Vein endothelial cell (primary cell): ENCODE measurements around the genes FAM120B and PSMB1.

GRCh38 chr6:169832147-169832962 is 80.9 kb downstream of the ERMARD start:
- CAGE, long polyA plus RNA = no peak

DNA sequence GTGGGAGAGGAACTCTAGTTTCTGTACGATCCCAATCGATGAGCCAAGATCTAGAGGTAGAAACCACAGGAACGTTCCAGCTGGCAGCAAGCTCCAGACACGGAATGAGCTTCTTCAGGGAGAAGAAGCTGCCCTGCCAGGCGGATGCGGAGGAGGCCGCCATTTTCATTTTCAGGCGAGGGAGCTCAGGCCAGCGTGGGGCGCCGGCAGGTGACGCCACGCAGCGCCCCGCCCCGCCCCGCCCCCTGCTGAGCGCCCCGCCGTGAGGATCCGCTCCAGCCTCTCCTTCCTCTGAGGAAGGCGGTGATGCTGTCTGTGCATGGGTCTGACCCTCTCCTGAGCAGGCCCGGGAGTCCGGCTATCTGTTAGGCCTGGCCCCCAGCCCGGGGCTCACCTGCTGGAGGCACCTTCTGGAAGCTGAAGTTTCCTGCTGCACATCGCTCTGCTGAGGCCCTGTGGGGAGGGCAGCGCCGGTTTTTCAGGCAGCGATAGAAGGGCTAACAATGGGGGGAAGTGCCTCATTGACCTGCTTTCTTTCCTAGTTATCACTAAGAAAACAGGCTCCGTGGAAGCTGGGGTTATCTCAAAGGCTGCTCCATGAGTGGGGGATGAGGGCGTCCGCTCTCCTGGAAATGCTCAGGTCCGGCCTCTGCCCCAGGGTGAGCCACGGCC is 147.6 kb downstream of the ERMARD start:
- CAGE, long polyA plus RNA = no peak

- CAGE, long polyA plus RNA = no peak
Observed at GRCh38 chr6:169921910-169922148, 170.4 kb downstream of the ERMARD start.

DNA sequence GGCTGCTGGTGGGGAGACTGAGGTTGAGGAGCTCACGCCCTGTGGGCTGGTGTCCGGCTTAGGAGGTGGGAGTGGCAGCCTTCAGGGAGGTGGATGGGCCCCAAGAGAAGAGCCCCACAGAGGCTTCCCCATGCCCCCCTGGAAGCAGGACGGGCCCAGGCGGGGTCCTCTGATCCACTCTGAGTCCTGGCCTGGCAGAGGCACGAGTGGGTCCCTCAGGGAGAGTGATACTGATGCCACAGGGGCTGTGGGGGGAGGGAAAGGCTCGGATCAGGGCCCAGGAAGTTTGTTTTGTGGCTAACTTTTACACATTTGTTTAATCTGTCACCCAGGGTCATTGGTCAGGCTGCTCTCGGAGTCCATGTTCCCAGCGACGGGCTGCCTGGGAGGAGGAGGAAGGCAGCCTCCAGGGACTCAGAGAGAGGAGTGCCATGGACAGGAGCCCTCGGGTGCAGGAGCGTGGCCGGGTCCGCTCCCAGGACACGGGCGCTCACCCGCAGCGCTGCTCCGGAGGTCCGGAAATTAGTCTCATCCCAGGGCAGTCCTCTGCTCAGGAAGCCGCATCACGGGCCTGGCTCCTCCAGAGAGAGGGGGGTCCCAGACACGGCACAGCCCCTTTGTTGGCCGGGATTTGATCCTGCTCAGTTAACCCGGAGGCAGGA is 170.9 kb downstream of the ERMARD start:
- CAGE, long polyA plus RNA = no peak

GRCh38 chr6:169932431-169932963 is 181.1 kb downstream of the ERMARD start:
- CAGE, long polyA plus RNA = no peak

- CAGE, long polyA plus RNA = no peak
Observed at GRCh38 chr6:170025061-170025269, 265.9 kb downstream of the DLL1 start.

GRCh38 chr6:170046054-170046568 is 244.8 kb downstream of the DLL1 start:
- CAGE, long polyA plus RNA = no peak

DNA sequence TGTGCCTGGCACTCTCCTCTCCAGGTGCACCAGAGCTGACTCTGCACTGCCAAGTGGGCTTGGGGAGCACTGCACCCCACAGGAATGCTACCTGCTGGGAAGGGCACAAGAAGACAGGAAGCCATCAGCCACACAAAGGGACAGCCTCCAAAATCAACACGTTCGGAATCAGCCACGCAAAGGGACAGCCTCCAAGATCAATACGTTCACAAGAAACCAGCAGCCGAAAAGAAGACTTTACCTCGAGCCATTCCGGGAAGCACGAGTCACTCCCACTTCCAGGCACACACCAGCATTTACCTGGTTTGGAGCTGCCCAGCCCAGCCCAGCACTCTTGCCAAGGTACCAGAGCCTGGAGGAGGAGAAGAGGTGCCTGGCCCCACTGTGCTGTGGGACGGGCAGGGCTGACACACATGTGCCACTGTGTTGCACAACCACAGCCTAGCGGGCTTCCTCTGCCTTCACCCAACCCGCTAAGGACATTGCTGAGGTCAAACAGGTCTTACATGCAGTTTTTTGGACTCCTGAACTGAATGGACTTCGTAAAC is 65.7 kb downstream of the DLL1 start:
- CAGE, long polyA plus RNA = no peak

- CAGE, long polyA plus RNA = no peak
Observed at GRCh38 chr6:170291332-170292517, 847 bp upstream of the DLL1 start.

DNA sequence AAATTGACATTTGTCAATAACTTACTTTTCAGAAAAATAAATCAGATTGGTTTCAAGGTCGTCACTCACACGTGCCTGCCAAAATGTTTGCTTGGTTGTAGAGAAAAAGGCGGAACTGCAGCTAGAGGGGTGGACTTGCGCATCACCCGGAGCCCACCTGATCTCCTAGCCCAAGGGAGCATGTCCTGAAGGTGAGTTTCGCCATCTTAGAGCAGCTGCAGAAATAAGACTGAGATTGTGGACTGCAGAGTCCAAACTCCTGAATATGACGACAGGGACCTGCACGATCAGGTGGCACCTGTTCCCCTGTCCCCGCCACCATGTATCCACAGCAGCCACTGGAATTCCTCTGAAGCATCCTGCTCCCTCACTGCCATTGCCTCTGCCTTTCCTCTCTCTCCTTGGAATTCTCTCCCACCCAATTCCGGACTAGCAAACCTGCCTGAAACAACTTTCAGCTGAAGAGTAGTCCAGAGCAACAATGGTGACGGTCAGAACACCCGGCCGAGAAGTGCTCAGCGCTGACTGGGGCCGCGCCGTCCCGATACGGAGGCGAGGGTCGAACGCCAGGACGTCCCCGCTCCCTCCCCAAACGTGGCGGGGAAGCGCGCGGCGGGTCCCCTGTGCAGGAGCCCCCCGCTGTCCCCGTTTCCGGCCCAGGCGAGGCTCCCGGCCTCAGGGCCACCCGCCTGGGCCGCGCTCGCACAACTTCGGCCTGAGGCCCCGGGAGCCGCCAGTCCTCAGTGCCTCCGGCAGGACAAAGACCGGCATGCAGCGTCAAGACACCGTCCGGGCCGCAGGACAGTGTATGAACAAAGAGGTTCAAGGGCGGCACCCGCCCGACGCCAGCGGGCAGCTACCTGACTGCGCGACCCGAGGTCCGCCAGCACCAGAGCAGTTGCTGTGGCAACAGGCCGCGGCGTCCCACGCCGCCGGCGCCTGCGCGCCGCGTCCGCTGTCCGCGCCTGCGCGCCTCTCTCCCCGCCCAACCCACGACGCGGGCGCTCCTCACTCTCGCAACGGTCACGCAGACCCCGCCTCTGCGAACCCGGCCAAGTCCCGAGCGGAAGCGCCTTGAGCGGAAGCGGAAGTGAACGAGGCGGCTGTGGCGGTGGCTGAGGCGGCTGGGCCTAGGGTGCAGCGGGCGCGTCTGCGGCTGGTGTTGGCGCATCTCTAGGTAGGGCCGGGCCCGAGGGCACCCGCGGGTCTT is at the start of gene FAM120B:
FAM120B (plus strand) TSS at position 1,093 of the 1,210 bp plus-strand sequence.
- CAGE, long polyA plus RNA = no peak

DNA sequence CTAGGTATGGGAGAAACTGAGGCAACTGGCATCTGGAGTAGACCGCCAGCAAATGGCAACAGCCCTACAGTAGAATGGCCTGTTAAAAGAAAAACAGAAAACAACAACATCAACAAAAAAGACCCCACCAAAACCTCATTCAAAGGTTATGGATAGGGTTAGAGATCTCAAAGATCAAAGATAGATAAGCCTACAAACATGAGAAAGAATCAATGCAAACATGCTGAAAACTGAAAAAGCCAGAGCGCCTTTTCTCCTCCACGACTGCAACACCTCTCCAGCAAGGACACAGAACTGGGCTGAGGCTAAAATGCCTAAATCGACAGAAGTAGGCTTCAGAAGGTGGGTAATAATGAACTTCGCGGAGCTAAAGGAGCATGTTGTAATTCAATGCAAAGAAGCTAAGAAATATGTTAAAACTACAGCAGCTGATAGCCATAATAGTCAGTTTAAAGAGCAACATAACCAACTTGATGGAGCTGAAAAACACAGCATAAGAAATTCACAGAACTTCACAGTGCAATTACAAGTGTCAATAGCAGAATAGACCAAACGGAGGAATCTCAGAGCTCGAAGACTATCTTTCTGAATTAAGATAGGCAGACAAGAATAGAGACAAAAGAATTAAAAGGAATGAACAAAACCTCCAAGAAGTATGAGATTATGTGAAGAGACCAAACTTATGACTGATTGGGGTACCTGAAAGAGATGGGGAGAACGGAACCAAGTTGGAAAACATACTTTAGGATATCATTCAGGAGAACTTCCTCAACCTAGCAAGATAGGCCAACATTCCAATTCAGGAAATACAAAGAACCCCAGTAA is 44.3 kb downstream of the FAM120B start:
- CAGE, long polyA plus RNA = no peak

DNA sequence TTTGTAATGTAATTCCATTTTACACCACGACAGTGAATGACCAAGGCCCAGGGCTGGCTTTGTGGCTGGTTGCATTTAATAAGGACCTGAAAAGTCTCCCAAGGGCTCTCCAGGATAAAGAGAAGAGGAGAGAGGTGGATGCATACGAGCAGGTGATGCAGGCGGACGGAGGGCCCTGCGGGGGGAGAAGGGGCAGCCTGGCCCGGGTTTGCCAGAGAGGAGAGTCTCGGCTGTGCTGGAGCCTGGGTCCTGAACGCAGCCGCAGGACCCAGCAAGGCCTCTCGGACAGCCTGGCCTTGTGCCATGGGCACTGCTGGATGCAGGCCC is 98.3 kb downstream of the PSMB1 start:
- CAGE, long polyA plus RNA = no peak

DNA sequence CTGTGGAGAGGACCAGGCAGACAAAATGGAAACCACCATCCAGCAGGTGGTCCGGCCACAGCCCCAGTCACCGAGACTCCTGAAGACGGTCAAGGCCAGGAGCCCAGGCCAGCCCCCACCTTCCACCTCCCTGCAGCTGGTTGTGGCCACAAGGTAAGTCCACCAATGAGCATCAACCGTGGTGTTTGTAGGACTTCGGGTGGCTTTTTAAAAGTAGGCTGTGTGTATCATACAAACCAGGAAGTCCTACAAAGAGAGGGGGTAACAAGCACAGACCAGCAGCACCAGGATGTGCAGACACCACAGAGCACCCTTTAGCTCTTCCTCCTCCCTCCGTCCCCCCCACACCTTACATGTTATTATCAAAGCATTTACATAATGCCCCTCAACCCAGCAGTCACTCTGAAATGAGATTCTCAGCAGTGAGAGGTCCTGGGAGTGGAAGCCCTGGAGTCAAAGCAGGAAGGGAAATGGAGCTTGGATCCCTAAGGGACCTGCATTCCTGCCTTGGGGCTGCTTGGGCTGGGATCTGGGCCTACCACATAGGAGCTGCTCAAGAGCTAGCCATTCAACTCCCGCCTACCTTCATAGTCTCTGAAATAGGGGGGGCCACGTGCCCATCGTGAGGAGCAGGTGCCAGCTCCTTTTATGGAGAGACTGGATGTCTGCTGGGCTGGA is 90.7 kb downstream of the PSMB1 start:
- CAGE, long polyA plus RNA = no peak

DNA sequence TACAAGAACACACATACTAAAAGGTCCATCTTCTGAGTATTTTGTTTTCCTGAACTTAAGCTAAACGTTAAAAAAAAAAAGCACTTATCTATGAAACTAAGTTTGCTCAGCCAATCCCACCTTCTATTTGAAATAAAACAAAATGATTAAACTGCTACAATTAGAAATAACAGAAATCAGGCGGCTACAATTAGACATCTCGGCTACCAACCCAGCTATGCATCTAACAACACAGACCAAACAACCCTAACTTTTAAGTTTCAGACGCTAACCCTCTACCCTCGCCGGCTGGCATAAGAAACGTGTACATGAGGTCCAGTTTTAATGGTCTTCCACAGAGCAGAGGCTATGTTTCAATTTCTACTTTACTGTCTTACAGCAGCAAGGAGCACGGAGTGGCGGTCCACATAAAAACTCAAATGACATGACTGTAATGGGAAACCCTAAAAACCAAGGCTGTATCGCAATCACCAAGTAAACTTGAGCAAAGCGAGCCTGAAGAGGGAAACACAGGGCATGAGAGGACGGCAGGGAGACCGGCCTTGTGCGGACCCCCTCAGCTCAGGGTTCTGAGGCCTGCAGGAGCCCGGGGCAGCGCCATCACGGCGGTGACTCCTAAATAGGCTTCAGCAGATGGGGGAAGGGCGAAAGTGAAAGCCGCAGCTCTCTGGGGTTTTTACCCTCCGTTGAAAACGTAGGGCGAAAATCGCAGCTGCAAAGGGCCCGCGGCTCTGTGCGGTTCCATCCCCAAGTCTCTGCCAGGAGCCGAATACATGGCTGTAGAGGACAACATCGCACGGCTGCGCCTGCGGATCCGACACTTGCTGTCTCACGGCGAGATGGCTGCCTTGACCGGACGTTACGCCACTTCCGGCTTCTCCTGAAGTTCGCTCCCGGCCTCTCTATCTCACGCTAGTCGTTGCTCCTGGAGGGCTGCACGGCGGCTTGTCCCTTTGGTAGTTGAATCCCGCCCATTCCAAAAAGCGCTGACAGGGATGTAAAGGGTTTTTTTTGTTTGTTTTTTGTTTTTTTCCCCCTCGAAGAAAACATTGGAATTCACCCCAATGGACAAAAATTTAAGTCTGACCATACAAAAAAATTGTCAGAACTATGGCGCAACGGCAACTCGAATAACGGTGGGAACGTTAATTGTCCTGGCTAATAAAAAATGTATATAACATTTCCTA is at the start of gene PSMB1:
PSMB1 (minus strand) TSS at position 858 of the 1,187 bp plus-strand sequence.
- CAGE, long polyA plus RNA = start-site peak on the minus strand centred at position 827 of the sequence, 50 bp wide, 136 and 108 reads in 2 replicates